ReNcell CX (cell line): ENCODE data around the gene NALF1.

DNA sequence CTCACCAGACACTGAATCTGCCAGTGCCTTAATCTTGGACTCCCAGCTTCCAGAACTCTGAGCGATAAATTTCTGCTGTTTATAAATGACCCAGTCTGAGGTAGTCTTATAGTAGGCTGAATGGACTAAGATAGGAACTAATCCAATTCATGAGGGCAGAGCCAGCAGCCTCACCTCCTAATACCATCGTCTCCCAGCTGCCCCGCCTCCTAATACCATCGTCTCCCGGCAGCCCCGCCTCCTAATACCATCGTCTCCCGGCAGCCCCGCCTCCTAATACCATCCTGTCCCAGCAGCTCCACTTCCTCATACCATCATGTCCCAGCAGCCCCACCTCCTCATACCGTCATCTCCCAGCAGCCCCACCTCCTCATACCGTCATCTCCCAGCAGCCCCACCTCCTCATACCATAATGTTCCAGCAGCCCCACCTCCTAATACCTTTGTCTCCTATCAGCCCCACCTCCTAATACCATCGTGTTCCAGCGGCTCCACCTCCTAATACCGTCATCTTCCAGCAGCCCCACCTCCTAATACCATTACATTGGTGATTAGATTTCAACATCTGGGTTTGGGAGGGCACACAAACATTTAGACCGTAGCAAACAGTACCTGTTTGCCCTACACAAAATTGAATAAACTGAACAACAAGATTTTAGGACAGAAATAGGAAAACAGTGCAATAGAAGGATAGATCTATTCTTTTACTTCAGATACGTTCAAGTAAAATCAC lies 2.5 kb upstream of the ARGLU1 start:
- PRO-cap, result no peak

- PRO-cap, result no peak
Observed at GRCh38 chr13:106587779-106588266, 19.9 kb upstream of the ARGLU1 start.

DNA sequence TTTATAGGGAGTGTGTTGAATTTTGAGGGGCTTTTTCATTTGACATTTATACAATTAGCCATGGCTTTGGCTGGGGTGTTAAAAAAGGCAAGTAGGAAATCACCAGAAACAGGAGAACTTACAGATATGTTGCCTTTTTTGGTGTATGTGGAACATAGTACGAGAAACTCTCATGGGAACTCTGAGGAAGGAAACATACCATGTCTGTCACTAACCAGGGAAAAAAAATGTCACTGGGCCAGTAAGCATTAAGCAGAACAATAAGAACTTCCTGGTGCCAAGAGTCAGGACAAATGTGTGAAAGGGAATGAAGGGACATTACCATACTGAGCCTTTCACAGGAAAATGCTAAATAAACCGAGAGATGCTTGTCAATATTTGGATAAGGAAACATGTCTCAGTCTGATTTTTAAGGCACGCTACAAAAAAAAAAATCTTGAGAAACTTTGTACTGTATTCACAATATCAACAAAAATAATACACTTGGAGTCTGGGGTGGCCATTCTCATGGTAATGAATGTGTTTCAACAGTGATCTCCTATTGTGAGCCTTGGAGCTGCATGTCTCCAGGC lies 112.9 kb upstream of the ARGLU1 start:
- PRO-cap, result no peak

DNA sequence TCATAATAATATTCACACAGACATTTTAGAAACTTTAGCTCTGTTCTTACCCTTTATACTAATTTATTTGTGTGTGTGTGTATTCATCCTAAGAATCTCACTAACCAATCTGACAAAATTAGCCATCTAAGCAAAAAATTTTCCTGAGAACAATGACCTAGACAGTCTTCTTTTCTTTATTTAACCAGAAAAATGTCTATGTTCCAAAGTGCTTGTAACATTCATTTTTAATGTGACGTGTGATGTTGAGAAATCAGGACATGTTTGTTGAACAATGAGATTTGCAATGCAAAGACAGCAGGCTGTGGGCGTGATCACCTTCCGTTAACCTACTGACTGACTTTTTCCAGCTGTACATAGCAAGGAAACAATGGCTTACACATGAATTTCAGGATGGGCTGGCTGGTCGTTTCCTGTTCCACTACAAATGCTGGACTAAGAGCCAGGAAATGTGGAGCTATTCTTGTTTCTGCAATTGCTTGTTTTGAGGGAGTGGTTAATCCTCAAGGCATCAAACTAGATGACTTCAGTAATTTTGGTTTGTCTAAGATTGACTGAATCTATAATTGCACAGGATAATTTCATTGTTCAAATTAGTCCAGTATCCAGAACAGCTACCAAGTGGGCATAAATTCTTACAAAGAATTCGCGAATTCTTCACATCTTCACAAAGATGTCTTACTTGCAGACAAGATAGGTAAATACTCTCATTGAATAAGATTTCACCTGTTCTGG lies 634.7 kb upstream of the ARGLU1 start:
- PRO-cap, result no peak

DNA sequence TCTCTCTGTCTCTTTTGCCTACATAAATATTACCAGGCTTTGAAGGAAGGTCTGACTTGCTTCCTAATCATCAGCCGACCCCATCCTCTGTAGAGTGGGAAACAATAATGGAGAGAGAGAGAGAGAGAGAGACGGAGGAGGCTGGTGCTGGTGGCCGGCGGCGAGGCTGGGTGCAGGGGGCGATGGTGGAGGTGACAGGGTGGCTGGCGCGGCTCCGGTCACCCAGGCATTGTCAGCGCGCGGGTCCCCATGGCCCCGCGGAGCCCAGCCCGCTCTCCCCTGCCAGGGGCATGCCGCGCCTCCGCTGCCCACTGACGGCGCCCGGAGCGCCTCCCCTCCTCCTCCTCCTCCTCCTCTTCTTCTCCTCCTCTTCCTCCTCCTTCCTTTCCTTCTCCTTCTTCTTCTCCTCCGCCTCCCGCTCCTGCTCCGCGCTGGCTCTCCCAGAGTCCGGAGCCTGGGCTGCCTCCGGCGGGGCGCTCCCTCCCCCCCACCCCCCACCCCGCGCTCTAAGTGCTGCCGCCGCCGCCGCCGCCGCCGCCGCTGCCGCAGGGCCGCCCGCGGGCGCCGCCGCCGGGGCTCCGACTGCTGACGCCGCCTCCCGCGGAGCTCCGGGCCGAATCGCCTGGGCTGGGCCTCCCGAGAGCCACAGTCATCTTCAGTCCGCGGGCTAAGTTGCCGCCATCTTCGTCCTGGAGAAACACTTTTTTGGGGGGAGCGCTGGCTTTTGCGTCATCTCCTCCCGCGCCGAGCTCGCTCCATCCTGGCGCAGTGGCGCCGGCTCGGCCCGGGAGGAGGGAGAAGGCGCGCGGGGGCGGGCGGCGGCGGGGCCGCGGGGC lies at the start of gene NALF1:
Gene NALF1, minus strand, starts transcription at position 707 of the 836 bp plus-strand sequence.
- PRO-cap, result no peak

DNA sequence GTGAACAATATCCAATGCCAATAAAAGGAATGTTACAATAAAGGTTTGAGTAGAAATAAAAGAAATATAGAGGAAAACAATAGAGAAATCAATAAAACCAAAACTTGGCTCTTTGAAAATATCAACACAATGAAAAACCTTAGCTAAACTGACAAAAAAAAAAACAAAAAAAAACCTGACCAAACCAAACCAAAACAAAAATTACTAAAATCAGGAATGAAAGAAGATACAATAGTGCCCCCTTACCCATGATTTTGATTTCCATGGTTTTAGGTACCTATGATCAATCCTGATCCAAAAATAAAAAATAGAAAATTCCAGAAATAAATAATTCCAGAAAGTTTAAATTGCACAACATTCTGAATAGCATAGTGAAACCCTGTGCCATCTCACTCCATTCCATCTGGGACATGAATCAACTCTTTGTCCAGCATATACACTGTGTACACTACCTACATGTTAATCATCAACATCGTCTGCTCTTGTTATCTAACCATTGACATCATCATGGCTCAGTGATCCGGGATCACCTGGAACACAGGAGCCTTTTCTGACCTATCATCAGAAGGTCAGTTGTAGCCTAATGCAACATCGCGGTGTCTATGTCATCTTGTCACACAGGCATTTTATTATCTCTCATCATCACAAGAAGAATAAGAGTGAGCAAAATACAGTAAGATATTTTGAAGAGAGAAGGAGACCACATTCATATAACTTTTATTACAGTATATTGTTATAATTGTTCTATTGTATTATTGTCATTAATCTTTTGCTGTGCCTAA lies 75.6 kb downstream of the MYO16 start:
- PRO-cap, result no peak

- PRO-cap, result no peak
Observed at GRCh38 chr13:108734501-108735139, 105.2 kb downstream of the MYO16 start.

DNA sequence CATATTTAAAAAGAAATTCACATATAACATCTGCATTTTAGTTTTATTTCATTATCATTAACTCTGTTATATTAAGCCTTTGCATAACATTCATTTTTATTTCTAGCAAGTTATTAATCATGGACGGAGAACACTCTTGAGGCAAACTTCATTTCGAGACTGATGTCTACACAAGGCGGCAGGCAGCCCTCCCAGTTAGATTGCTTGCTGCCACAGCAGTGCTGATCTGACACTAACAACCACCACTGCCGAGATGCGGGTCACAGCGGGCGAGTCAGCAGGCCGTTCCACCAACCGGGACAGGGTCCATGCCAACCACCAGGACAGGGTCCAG lies 243.9 kb downstream of the MYO16 start:
- PRO-cap, result no peak

DNA sequence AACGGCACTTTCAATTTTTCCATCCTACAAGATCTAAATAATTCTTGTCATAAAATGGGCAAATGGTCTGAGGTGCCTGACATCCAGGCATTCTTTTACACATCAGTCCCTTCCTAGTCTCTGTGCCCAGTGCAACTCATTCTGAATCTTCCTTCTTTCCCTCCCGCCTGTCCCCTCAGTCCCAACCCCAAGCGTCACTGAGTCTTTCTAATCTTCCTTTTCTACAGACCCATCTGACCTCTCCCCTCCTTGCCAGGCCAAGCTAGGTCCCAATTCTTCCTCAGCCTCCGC lies 519.7 kb downstream of the IRS2 start:
- PRO-cap, result bidirectional peak, plus-strand start at position 154 of the sequence, minus-strand start at position 163 of the sequence

DNA sequence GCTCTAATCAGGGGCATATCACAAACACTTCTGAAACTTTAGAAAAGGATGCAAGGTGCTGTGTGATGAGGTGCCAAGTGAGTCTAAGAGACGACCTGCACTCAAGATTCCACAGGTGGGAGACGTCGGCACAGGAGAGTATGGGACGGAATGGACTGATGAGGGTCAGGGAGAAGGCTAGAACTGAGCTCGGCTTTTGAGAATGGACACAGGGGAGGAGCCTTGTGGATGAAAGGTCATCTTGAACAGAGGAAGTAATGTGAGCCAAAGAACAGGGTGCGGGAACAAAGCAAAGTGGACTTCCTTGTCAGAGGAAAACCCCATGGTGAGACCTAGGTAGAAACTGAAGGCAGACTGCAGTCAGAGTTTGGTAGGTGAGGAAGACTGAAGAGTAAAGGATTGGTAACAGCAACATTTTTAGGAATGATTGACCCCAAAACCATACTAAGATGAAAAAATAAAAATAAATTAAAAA lies 199.3 kb downstream of the IRS2 start:
- PRO-cap, result no peak

DNA sequence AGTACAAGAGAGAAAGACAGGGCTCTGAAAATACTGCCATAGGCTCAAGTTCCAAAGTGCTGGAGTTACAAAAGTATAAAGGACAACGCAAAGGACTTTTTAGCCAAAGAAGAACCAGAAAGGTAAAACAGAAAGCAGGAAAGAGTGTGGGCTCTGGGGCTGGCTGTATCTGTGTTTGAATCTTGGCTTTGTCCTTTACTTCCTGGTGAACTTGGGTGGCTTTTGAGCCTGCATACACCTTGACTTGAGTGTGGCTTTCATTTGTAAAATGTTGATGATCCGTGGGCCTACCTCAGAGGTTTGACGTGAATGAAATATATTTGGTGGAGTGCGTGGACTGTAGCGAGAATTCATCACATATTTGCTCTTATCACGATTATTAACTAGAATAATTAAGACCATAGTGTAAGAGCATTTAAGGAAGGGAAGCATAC lies 196.0 kb downstream of the IRS2 start:
- PRO-cap, result no peak

DNA sequence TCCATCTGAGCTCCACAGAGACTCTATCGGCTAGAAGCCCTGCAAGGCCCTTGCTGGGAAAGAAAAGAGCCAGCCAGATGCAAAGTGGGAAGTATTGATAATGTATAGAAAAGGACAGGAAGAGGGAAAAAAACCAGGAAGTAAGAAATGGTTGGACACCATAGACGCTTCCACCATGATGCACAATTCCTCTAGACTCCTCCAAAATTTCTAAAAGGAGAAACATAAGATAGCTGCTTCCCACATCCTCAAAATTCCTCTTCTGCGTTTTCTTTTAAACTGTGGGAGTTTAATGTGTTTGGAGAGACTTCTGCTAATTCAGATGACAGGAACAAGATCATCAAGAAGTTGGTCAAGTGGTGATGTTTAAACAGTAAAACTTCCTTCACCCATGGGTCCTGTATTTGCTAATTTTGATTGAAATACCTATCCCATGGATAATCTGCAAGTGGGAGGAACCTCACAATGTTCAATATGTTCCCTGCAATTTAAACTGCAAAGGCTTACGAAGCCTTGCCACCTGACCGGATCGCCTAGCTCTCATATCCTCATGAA lies 130.2 kb downstream of the IRS2 start:
- PRO-cap, result no peak

DNA sequence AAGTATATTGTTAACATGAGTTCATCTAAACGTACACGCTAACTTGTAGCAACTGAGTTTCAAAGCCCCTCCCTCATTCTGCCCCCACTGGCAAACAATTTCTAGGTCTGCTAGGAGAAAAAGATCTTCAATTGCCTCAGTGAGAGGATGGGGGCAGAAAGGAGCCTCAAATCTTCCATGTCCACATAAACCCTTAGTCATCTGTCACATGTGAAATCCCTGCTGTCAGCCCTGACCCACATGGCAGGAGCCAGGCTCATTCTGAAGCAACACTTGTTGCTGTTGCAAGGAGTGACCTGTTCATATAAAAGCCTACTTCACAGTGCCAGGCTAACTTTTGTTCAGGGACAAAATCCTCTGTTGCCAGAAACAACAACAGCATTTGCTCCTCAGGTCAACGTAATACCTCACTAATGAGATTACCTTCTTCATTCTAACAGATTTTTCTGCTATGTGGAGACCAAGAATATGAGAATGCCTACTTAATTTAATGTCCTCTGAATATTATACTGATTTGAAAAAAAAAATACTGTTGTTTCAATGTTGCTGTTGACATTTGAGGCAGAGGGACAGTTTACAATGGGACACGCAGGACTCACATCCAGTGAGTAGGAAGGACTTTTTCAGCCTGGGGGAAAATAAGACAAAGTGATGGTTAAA lies 70.4 kb downstream of the IRS2 start:
- PRO-cap, result no peak

GRCh38 chr13:109753325-109754444 lies 32.7 kb downstream of the IRS2 start:
- PRO-cap, result no peak

DNA sequence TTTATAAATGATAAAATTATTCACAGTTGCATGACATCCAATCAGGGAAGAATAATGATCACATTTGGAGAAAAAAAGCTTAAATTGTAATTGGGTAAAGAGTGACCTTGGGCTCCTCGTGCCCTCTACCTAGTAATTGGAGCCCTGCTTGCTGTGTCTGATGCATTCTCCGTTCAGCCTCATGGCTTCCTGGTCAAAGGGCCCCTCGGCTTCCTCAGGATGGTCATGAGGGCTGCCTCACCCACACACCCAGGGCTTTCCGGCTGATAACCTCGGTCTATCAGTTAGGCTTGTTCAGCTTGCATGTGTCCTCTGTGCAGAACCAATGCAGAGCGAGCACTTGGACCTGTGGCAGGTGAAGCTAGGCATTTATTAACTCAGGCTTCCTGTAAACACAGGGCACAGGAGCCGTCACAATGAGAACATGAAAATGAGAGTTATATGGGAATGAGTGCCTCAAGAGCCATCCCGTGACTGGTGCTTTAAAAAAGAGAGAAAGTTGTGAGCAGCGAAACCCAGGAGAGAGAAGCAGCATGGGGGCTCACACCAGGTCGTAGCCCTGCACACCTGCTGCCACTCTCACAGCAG lies 50.2 kb upstream of the IRS2 start:
- PRO-cap, result no peak

DNA sequence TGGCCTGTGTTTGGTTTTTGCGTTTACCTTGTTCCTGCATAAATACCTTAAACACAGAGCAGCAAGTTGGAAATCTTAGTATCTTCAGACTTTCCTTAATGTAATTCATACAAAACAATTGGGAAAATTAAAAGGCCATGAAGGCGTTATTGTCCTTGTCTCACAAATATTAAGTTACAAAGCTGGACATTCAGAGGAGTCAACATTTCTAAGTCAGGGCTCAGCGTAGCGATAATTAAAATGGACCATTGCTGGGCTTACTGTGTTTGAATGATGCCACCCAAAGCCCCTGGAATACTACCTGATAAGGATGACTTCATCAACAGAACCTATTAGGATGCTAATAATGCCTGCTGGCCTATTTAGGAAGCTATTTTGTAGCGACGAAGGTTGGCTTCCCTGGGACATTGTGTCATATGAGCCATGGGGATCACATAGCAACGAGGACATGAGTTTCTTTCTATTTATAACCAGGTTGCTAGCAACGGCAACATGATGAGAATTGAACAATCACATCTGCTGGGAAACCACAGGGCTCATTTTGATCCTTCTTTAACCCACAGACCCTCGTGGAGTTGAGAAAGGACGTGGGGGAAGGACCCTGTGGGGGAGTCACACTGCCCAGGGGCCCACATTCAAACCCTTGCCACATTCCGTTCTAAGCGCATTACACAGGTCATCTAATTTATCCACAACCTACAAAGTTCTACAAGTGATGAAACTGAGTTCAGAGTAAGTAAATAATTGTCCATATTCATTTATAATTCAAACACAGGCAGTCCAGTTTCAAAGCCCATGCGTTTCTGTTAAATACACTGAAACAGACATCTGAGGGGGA lies 172.2 kb downstream of the COL4A1 start:
- PRO-cap, result no peak

- PRO-cap, result no peak
Observed at GRCh38 chr13:110201253-110201653, 105.7 kb downstream of the COL4A1 start.

GRCh38 chr13:110232073-110232579 lies 74.8 kb downstream of the COL4A1 start:
- PRO-cap, result no peak

DNA sequence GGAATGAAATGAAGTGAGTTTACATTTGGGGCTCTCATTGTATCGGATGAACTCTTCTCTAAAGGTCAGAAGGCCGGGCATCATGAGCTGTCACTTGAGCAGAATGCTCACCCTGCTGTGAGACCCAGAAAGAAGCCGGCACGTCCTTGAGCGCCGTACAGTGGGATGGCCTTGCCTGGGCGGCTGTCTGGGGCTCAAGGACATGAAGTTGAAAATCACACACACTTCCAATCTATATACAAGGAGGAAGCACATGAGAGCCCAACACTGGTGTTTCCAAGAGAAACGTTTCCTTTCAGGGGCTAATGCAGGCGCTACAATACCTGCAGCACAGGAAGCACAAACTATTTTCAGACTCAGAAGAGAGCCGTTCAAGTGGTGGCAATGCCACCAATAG lies 19.5 kb downstream of the COL4A1 start:
- PRO-cap, result no peak

GRCh38 chr13:110306831-110306928 lies 277 bp downstream of the COL4A1 start:
- PRO-cap, result no peak